T-cell (primary cell): Measurements from ENCODE around the genes FZD2 and HIGD1B.

DNA sequence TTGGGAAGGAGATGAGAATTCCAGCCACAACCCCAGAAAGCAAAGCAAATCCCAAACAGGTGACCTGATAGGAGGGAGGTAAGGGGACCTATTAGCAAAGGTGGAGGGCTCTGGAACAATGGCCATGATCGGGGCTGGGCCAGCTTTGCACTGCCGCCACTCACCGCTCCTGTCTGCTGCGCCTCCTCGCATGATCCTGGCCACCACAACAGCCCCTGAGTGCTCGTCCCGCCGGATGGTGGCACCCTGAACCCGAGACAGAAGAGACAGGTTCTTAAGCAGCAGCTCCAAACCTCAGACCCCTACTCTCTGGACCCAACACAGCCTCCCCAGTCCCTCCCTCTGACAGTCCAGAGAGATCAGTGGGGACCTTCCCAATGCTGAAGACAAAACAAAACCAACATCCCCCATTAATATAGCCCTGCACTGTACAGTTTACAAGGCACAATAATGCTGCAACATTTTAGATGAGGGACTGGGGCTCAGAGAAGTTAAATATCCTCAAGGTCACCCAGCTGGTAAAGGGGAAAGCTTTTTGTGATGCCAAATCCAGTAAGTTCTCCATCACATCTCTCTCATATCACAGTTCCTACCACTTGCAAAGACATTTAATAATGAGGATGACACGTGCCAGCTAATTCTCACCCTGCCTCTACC is 5.2 kb downstream of the MPP3 start:
- PRO-cap, 7 experiments, result no peak in any of the 7 experiments

DNA sequence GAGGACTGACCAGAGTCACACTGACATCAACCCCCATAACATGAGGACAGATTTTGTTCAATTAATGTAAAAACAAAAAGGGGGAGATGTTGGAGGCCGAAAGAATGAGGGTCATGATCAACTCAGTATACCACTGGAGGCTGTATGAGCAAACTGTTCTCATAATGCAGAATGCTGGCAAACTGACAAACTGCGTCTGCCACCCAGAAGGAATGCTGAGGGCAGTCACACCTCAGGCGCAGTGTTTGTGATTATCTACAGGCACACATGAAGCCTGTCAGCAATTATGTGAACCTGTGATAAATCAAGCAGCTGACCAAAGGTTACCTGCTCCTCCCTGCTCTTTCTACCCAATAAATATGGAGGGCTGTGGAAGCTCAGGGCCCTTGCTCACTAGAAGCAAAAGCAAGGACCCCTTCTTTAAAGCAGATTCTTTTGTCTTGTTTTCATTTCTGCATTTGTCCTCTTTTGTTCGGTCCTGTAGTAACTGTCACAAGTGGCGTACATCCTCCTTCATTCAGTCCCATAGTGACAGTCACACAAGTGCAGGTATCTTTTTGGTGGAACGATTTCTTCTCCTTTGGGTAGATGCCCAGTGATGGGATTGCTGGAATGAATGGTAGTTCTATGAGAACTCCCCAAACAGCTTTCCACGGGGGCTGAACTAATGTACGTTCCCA is 27.4 kb downstream of the CD300LG start:
- PRO-cap, 7 experiments, result no peak in any of the 7 experiments

DNA sequence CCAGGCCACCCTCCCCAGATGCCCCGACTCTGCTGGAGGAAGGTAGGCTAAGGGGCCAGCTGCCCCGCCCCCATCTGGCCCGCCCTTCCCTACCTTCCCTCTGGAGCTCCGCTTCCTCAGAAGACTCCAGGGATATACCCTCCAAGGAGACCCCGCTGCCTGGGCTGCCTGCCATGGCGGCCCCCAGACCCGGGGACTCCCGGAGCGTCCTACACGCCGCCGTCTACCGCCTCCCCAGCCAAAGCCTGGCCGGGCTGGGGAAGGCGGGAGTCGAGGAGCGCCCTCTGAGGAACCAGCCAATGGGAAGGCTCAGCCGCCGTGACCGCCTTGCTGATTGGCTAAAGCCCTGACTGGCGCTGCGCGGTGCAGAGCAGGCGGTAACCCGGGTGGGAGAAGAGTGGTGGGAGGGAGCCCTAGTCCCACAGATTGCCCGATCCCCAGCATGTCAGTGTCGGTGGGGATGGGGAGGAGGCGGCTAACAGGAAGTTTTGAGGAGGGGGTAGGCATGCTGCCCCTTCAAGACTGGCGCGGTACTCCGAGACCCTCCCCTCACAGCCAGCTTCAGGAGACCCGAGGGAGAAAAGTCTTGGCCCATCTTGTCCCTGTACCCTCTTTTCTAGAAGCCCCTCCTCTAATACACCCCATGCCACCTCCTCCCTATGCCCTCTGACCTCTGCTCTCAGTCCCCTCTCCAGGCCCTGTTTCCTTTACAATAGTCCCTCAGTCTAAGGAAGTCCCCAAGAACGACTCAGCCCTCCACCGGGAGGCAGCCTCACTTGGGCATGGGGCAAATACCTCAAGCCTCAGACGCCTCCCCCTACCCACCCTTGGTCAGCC is 6.7 kb downstream of the MPP2 start:
- PRO-cap, 7 experiments, result no peak in any of the 7 experiments

- PRO-cap, 7 experiments, result no peak in any of the 7 experiments
These were observed 4.7 kb downstream of the TMUB2 start for GRCh38 chr17:44191362-44191984.

DNA sequence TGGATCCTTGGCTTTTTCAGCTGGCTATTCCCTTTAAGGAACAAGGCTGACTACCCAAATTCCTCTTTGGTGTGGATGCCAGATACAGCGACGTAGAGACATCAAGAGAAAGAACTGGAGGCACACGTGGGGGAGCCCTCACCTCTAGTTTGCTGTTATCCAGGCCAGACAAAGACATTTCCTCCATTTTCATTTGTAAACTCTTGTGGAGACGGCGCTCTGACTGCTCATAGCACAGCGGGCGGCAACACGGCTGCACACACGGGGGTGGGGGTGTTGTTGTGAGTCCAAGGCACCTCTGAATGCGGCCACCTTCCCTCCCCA is 1.8 kb downstream of the ATXN7L3 start:
- PRO-cap, 7 experiments, result no peak in any of the 7 experiments

DNA sequence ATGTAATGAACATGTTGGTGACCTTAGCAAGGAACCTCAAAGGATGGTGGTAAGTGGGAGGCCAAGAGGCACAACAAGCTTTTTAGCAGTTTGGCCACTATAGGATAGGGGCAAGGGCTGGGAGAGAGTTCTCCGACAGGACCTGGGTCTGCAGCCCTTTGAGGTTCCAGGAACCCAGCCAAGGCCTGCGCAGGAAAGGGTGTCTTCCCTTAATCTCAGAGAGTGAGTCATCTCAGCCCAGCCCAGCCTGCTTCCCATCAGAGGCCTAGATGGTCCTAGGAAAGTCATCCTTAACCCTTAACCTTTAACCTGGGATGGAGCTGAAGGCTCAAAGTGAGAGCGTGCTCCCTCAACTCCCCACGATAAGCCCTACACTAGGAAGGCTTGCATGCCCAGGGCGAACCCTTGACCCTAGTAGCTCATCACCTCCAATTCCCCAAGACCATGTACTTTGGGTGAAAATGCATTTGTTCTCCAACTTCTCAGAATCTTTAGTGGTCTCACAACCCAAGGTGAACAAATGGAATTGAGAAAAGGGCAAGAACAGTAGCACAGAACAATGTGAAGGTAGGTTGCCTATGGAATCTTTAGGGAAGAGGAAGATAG is 4.7 kb upstream of the ATXN7L3 start:
- PRO-cap, 7 experiments, result no peak in any of the 7 experiments

- PRO-cap, 7 experiments, result no peak in any of the 7 experiments
These were observed 7.9 kb upstream of the ATXN7L3 start for GRCh38 chr17:44207335-44208177.

- PRO-cap, 7 experiments, result no peak in any of the 7 experiments
These were observed 890 bp downstream of the SLC25A39 start for GRCh38 chr17:44323706-44324160.

GRCh38 chr17:44466543-44467073 is 36.6 kb downstream of the GPATCH8 start:
- PRO-cap, 7 experiments, result no peak in any of the 7 experiments

DNA sequence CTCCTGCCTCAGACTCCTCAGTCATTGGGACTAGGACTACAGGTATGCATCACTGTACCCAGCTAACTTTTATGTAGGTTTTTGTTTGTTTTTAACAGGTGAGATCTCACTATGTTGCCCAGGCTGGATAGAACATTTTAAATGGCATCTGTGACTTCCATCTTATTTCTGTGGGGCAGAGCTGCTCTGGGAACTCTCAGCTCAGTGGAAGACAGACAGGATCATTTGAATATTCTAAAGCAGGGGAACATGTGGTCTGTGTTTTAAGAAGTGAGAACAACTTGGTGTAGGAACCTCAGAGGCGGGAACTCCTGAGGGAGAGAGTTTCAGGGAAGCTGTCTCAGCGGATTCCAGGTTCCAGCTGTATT is 21.4 kb upstream of the FZD2 start:
- PRO-cap, 7 experiments, result no peak in any of the 7 experiments

DNA sequence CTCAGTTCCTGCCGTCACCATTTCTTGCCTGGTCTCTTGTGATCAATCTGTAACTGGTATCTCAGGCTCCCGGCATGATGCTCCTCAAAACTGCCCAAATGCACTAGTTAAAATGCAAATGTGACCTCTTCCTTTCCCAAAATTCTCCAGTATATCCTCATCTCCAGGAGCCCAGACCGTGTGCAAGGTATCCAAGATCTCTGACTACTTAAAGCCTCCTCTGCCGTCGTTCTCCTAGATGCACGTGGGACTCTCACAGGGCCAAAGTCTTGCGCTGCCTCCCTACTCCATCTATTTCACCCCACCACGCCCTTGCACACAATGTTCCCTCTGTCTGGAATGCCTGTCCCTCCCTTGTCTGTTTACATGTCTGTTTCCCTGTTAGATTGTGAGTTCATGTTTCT is 5.1 kb upstream of the FZD2 start:
- PRO-cap, 7 experiments, result no peak in any of the 7 experiments

DNA sequence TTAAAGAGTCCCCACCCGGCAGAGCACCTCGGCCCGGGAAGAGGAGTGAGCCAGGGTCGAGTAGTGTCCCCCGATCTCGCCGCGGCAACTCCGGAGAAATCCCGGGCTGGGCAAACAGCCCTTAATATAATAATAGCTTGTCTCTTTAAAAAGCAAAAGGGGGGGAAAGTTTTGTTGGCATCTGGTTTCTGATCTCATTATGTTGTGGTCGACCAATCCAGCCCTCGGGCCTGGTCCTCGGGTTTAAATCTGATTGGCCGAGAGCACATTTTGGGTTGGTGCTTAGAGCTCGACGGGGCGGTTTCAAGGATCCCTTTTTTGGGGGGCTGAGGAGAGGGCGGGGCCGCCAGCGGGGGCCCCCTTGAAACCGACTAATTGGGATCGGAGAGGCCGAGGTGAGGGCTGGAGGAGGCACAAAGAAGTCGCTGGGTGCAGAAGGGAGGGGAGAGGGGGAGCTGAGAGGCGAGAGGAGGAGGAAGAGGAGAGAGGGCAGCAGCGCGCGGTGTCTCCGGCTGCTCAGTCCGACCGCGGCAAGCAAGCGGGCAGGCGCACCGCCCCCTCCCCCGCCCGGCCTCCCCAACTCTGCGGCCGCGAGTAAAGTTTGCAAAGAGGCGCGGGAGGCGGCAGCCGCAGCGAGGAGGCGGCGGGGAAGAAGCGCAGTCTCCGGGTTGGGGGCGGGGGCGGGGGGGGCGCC is at the start of gene FZD2:
Gene FZD2 (plus strand): TSS at position 519 of the 694 bp plus-strand sequence.
- PRO-cap, 7 experiments, result no peak in any of the 7 experiments

- PRO-cap, 7 experiments, result no peak in any of the 7 experiments
These were observed 28.6 kb upstream of the MEIOC start for GRCh38 chr17:44627681-44628119.

GRCh38 chr17:44664938-44665302 is 8.7 kb downstream of the MEIOC start:
- PRO-cap, 7 experiments, result no peak in any of the 7 experiments

- PRO-cap, 7 experiments, result peak in 2 of 7 experiments; most common minus-strand start chr17:44775268 (in 2)
These were observed 16.1 kb downstream of the ADAM11 start for GRCh38 chr17:44774746-44775487.

DNA sequence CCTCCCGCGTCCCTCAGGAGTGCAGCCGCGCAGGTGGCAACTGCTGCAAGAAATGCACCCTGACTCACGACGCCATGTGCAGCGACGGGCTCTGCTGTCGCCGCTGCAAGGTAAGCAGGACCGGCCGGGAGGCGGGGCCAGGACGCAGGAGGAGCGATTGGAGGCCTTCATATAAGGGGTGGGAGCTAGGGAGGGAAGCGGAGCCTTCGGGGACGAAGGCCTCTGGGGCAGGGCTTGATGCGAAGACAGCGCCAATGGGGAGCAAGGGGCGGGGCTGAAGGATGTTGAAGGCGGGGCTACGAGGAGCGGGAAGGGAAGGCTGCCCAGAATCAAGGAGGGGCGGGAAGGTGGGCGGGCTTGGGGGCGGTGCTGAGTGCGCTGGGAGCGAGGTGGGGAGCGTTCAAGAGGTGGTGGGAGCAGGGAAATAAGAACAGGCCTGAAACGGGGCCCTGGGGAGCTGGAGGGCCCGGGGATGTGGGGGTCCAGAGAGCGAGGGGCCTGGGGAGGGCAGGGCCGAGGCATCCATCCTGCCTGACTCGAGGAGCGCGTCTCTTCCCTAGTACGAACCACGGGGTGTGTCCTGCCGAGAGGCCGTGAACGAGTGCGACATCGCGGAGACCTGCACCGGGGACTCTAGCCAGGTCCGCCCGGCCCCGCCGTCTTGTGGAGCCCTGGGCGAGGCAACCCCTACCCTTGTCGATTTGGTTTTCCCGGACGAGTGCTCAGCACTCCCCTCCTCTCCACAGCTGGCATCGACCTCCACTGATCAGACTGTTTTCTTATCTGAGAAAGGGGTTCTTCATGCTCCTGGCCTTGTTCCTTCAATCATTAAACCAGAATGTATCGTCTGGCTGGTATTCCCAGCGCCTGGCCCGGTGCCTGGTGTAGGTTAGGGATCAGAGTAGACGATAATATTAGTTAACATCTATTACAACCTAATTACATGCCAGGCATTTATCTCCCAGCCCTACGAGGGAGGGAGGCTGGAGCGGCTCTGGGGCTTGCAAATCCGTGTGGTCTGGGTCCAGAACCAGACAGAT is 17.1 kb downstream of the ADAM11 start:
- PRO-cap, 7 experiments, result peak in 7 of 7 experiments; most common plus-strand start position 197 of the sequence (in 4); most common minus-strand start position 86 of the sequence (in 7)

GRCh38 chr17:44805186-44805748 is 24.8 kb downstream of the GJC1 start:
- PRO-cap, 7 experiments, result no peak in any of the 7 experiments

- PRO-cap, 7 experiments, result no peak in any of the 7 experiments
These were observed 1.1 kb downstream of the GJC1 start for GRCh38 chr17:44828992-44829362.

GRCh38 chr17:44830540-44830951 is 459 bp upstream of the GJC1 start:
- PRO-cap, 7 experiments, result no peak in any of the 7 experiments

DNA sequence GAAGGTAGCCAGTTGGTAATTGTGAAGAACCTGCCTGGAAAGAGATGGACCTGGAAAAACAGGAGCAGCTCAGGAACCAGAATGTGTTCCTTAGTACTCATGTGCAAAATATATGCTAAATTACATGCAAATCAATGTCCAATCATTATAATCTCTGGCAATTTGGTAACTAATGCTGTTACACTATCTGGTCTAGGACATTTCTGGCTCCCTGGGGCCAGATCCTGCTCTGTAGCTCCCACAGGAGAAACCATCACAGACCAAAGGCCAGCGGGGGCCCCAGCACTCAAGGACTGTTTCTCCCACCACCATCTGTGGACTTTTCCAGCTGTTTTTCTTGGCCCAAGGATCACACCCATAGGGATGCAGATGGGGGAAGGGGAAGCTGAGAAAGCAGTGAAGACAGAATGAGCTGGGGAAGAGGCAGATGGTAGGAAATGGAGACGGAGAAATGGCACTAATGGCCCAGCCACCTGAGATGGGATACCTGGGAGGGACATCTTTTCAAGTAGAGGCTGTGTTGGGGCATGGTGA is at the start of gene HIGD1B:
Gene HIGD1B (plus strand): TSS at position 396 of the 534 bp plus-strand sequence.
- PRO-cap, 7 experiments, result peak in 1 of 7 experiments; most common minus-strand start position 361 of the sequence (in 1)